Airway epithelial cell (primary cell): ENCODE measurements around the genes GNG5B, LUZP4 and AGTR2.

DNA sequence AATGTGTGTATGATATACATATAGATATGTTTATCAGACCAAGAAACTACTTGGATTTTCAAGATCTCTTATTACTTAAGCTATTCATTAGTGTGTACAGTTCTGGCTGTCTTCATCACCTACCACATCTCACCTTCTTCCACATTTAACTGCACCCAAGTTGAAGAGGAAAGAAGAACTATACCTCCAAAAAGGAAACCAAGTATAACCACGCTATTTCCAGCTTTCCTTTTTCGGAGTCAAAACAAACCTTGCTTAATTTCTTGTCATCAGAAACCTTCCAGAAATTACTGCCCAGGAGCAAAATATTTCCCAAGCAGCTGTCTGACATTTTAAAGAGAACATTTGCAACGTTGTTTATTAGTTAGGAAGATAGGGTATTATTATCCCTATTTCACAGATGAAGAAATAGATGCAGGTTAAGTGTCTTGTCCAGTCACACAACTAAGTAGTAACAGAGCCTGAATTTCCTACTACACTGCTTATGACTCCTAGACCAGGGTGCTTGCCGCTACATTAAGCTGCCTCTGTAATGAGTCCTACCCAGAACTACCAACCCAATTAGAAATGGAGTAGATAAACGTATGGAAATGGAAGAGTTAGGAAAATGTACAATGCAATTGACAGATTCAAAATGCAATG is 2.2 kb upstream of the ACSL4 start:
- RAMPAGE, long total RNA = no peak

DNA sequence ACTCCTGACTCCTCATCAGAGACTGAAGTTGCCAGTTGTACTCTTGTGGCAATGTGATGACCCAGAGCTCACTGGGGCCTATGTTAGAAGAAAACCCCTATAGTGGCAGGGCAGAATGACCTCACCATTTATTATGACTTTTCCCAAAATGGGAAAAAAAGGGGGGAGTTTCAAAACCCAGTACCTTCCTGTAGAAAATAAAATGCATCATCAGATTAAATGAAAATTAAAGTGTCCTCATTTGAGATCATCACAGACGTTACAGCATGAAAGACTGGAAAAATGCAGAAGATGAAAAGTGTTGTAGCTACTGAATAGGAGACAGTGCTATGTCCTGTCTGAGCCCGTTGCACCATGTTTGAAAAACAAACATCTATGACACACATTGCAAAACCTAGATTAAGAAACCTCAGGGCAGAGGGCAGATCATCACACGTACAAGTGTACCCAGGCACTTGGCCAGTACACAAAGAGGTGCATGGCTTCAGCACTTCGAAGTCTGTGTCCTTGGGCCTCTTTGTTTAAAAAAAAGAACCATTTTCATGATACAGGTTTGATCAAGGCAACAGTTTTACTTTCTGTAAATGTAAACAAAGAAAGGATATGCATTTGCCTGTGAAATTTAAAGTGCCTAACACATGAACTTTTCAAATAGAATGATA is 6.9 kb upstream of the ACSL4 start:
- RAMPAGE, long total RNA = no peak

DNA sequence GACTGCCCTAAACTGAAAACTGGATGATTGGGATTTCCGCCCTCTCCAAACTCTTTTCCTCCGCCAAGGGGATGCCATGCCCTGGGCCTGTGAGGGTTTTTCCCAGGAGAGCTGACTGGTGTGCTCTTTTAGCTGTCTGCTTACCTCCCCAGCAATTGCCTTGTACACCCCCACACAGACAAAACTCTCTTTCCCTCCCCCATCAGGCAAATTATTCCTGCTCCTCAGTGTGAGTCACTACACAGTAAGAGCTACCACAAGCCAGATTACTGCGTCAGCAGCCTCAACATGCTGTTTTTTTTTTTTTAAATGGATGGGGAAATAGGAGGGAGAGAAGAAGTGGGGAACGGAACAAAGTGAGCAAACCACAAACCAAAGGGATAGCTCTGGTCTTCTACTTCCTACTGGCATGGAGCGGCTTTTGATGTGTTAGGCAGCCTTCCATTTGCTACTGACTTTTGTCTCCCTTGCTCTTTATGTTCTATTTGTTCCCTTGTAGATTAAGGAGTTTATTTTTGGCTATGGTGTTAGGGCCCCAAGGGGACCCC is 107.5 kb upstream of the ACSL4 start:
- RAMPAGE, long total RNA = no peak

DNA sequence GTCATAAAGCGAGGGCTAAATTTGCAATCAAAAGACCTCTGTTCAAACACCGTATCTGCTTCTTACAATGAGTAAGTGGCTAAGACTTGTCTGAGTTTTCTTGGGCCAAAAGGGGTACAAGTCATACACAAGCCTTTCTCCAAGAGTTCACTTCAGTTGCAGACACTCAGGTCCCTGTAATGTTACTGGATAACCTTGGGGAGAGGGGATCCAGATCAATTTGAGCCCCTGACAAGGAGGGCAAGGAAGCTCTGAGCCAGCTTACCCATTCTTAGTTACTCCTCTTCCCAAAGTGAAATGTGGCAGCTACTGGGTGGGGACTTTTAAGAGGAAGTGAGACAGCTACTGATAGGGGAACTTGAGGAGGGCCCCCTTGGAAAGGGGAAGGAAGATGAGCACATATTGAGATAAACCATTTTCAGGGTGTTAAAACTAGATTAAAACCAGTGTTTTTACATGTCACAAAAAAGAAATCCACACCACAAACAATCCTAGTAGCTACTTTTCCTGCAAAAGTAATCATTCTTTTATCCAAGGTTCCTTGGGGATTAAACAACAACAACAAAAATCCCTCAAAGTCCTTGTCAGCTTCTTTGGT is 113.8 kb upstream of the TMEM164 start:
- RAMPAGE, long total RNA = no peak

DNA sequence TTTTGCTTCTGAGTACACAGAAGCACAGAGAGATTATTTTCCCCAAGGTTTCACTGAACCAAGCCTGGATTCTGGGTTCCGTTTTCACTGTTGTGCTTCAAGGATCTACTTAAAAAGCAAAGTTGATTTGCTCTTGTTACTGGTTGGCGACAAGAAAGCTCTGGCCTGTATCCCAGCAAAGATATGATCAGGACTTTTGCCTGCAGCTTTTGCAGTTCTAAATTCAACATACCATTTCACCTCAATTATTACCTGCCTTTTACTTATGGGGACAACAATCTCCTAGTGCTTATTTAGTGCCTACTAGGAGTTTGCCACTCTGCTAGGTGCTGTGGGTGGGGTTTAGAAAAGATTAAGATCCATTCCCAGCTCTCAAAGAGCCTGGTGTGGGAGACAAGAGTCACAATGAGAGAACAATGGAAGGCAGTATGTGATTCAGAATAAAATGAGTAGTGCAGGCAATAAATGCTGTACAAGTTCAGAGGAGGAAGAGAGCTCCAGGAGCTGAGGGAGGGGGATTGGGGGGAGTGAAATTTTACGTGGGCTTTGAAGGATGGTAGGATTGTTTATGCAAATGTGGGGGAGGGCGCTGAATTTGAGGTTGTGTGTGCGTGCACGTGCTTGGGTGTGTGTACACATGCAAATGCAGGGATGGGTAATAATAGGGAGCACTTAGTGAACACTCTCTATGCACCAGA is 5.0 kb upstream of the TMEM164 start:
- RAMPAGE, long total RNA = no peak

- RAMPAGE, long total RNA = start-site peak on the plus strand at chrX:110002683-110002733, 20 and 7 reads in 2 replicates
Measured at GRCh38 chrX:110002127-110003020, 540 bp upstream of the TMEM164 start.

DNA sequence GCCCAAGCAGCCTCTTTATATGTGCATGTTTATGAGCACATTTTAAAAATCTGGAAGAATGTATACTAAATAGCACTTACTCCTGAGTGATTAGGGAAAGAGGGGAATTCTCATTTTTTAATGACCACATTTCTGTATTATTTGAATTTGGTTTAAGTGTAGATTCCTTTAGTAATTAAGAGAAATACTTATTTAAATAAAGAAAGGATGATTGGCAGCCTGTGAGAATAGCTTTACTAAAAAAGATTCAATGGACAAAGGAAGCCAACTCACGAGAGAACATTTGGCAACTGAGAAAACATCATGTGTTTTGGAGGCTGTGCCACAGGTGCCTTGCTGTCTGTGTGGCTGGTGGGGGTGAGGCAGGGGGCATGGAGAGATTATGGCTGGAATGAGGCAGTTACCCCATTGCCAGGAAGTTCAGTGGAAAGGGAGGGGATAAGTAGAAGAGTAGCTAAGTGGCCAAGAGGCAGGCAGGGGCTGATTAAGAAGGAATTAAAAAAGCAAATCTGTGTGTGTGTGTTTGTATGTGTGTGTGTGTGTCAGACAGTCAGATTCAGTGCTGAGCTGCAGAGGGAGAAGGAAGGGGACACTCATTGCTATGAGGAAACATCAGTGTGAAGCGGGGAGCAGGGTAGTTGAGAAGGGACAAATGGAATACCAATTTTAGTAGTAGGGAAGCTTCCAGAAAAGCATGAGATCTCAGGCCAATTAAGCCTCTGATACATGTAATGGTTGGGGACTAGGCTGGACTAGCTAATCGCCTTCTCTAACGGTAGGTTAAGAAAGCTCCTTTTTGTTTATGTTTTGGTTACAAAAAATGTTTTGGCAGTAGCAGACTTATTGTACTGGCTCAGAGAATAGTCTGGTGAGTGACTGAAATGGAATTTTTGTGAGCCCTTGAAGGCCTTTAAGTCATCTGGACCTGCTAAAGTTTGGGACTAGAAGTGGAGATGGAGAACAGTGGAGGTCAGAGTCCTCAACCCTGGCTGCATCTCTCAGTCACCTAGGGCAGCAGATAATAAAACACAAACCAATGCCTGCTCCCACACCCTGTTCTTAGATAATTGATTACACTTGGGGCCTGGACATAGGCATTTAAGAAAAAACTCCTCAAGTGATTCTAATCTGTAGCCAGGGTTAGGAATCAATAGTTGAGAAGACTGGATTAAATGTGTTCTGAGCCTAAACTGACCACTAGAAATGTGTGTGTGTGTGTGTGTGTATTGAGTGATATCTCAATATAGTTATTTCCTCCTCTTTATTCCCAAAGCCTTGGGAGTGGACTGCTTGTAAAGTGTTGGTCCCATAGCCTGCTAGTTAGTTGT is 18.5 kb downstream of the TMEM164 start:
- RAMPAGE, long total RNA = no peak

DNA sequence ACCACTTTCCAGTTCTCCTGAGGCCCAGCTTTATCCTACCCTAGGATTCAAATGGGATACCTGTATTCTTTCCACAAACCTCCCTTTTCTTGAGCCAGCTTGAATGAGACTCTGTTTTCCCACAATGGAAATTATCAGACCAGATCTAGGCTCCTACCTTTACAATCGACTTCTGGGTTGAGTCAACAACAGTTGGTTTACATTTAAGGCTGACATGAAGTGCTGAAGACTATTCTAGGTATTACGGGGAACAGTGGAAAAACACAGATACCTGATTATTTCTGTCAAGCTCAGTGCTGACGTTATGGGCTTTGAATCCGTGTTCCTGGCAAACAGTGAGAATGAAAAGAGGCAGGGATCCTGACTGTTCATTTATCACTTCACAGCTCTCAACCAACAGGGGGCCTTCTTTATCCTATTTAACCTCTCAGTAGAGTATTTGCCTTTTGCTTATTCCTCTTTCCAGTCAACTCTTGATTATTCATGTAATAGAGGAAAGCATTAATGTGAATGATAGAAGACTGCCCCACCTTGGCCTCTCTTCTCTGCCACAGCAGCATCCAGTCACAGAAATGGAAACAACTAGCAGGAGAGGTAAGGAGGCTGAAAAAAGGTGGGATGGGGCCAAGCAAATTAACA is 43.1 kb downstream of the TMEM164 start:
- RAMPAGE, long total RNA = no peak

GRCh38 chrX:110173052-110174236 is 144.4 kb downstream of the AMMECR1 start:
- RAMPAGE, long total RNA = no peak

GRCh38 chrX:110346568-110347014 is at the start of gene GNG5B:
GNG5B (minus strand) TSS chrX:110346973.
- RAMPAGE, long total RNA = no peak

- RAMPAGE, long total RNA = no peak
Measured at GRCh38 chrX:111621255-111621703, 59.7 kb upstream of the ALG13 start.

- RAMPAGE, long total RNA = no peak
Measured at GRCh38 chrX:112083802-112084485, 1.1 kb downstream of the RTL4 start.

GRCh38 chrX:115289422-115290027 is at the start of gene LUZP4:
LUZP4 (plus strand) TSS chrX:115289715.
- RAMPAGE, long total RNA = no peak

- RAMPAGE, long total RNA = no peak
Measured at GRCh38 chrX:115560151-115560803, 697 bp upstream of the PLS3 start.

- RAMPAGE, long total RNA = no peak
Measured at GRCh38 chrX:115581433-115581830, 20.5 kb downstream of the PLS3 start.

DNA sequence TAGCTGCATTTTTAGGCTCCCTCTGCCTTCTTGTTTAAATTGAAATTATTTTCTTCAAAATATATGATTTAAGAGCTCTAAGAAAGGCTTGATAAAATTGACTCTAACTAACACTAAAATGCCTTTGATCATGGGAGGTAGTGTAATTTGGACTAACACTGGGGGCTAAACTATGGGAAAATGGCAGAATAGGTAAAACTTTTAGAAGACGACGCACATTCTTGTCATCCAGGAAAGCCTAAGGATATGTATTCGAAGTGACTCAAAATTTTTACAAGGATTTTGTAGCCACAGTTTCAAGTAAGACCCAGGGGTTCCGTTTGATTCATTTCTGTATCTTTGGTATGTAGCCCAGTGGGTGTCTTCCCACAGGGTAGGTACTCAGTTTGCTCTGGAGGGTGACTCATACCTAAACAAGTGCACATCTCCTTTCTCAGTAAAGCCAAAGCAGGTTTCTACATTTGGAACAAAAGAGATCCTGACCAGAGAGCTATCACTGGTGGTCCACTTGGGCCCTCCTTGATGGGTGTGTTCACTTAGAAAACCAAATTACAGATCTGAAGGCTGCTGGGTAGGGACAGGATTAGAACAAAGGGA is 55.9 kb downstream of the PLS3 start:
- RAMPAGE, long total RNA = no peak

GRCh38 chrX:115945889-115946681 is 224.5 kb upstream of the AGTR2 start:
- RAMPAGE, long total RNA = no peak

DNA sequence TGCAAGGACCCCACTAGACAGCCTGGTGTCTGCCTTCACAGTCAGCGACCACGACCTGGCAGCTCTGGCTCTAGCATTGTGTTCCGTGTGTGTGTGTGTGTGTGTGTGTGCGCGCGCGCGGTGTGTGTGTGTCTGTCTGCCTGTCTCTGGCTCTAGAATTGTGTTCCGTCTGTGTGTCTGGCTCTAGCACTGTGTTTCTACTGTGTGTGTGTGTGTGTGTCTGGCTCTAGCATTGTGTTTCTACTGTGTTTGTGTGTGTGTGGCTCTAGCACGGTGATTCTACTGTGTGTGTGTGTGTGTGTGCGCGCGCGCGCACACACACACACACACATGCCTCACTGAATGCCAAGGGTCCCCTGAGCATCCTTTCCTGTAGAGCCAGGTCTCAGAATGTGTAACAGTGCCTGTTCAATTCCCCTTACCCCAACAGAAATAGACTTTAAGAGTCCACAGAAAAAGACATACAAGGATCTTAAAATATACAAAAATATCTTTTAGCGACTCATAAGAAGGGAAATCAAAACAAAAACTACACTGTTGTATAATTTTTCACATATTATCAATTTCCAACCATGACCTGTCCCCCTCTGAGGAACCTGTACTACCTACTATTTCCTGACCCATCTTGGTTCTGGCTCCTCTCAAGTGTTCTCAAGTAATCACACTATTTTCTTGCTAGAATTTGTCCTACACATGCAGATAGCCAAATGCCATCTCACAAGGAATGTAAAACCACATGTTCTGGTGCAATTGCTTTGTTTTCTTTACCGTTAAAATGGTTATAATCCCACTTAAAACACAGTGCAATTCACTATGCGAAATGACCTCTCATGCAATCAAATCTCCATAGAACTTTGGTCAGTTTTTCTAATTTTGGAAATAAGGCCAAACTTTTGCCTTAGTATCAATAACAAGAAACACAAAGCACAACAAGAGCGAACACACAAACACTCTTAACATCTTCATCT is 203.2 kb upstream of the AGTR2 start:
- RAMPAGE, long total RNA = no peak

DNA sequence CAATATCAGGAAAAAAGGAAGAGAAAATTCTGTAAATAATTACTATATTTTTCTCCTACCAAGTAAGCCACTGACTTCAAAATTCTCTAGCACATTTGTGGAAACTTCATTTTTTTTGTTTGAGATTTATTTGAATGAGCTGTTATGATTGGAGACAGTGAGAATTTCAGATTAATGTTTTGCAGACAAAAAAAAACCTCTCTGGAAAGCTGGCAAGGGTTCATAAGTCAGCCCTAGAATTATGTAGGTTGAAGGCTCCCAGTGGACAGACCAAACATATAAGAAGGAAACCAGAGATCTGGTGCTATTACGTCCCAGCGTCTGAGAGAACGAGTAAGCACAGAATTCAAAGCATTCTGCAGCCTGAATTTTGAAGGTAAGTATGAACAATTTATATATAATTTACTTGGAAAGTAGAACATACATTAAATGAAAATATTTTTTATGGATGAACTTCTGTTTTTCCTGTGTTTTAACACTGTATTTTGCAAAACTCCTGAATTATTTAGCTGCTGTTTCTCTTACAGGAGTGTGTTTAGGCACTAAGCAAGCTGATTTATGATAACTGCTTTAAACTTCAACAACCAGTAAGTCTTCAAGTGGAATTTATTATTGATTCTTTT is at the start of gene AGTR2:
TSS of gene AGTR2 (plus strand) at position 304 of the 623 bp plus-strand sequence.
- RAMPAGE, long total RNA = no peak

DNA sequence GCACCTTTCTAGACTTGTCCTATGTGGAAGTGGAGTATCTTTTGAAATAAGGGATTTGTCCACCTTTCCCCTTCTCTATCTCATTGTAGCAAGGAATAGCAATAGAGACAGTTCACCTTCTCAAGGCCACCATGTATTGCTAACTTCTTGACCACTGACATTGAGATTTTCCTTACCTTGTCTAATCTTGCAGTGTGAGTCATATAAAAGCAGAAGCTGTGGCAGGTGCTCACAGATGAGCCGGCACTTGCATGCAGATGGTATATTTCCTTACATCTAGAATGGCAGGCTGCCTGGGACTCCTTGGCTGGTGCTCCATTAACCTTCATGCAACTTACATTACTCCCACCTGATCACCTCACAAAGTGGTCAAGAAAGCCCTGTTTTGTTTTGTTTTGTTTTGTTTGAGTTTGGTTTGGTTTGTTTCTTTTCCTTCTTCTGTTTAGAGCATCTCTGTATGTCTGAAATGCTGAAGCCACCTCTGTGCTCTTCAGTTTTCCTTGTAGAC is 68.4 kb downstream of the AGTR2 start:
- RAMPAGE, long total RNA = no peak